Measurements from ENCODE around the genes PLCB4, ANKEF1 and JAG1.

DNA sequence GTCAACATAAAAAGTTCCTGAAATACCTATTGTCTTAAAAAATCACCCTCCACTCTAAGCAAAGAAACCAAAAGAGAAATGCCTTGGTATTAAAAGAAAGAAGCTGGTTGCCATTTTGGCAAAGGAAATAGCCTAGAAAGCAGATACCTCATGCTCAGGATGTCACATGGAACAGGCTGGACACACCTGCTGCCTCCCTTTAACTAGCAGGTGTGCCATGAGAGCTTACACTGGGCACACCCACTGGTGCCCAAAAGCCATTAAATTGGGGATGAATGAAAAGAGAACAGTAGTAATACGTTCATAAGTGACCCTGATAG, 1.5 kb downstream of the SLC23A2 start:
- RRBS: no CpG with 5 or more reads among the region's 1 CpG

- RRBS: no CpG with 5 or more reads among the region's 5 CpGs
Measured at GRCh38 chr20:5552736-5553459, 57.9 kb downstream of the GPCPD1 start.

DNA sequence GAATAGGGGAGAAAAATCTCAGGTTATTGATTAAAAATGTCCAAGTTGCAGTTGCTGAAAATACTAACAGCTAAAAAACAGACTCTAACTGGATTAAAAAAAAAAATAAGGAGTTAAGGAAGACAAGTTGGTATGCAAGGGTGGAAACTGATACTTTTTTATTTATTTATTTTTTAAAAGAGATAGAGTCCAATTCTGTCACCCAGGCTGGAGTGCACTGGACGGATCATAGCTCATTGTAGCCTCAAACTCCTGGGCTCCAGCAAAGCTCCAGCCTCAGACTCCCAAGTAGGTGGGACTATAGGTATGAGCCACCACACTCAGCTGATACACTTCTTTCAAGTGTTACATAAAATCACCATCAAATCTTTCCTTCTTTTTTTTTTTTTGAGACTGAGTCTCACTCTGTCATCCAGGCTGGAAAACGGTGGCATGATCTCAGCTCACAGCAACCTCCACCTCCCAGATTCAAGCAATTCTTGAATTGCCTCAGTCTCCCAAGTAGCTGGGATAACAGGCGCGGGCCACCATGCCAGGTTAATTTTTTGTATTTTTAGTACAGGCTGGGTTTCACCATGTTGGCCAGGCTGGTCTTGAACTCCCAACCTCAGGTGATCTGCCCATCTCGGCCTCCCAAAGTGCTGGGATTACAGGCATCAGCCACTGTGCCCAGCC, 38.0 kb downstream of the GPCPD1 start:
- RRBS: no CpG with 5 or more reads among the region's 5 CpGs

- RRBS: no CpG with 5 or more reads among the region's 7 CpGs
Measured at GRCh38 chr20:5651401-5651916, 40.7 kb upstream of the GPCPD1 start.

- RRBS: no CpG with 5 or more reads among the region's 2 CpGs
Measured at GRCh38 chr20:5862760-5862953, 48.7 kb upstream of the CHGB start.

DNA sequence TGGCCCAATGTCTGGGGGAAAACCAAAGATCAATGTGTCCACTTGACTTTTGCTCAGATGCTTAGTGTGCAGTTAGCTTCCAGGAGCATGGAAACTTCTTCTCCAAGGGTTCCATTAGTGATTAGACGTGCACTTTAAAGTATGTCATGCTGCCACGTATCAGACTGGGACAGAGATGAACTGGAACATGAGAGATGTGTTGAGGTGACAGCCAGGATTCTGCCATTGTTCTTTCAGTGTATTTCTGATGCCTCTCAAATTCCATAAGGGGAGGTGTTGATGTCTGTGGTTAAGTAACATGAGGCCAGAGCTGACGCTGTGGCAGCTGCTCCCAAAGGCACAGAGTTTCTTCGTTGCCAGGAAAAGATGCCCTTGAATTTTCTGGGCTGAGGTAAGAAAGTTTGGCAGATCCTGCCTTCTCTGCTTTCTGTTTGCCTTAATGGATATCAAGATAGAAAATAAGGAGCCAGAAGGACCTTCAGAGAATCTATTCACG, 24.5 kb upstream of the CHGB start:
- RRBS: no CpG with 5 or more reads among the region's 5 CpGs

DNA sequence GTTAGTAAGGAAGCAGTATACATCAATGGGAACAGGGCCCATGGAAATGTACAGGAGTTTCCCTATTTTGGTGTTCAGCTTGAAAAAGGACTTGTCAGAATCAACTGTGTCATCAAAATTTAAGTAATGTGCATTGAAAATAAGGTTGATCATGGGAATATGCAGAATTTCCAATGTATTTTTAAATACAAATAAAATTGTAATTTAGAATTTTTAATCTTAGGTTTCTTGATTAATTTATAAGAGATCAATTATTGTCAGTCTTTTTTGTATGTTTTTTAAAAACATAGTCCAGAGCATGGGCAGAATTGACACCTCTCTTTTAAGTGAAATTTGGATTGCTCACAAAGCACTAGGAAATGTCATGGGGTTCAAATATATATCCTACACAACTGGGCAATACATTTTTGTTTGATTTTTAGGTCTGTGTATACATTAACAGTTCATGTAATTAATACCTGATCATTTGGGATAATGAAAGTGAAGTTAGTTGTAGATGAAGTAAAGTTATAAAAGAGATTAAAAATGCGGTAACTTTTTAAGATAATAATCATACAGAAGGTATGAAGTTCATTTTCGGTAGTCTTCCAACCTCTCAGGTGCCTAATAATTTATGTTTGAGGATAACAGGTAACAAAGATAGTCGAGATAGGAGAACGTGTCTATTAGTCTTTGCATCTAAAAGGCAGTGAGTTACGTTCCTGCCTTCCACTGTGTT, 16.5 kb downstream of the LRRN4 start:
- RRBS: no CpG with 5 or more reads among the region's 5 CpGs

DNA sequence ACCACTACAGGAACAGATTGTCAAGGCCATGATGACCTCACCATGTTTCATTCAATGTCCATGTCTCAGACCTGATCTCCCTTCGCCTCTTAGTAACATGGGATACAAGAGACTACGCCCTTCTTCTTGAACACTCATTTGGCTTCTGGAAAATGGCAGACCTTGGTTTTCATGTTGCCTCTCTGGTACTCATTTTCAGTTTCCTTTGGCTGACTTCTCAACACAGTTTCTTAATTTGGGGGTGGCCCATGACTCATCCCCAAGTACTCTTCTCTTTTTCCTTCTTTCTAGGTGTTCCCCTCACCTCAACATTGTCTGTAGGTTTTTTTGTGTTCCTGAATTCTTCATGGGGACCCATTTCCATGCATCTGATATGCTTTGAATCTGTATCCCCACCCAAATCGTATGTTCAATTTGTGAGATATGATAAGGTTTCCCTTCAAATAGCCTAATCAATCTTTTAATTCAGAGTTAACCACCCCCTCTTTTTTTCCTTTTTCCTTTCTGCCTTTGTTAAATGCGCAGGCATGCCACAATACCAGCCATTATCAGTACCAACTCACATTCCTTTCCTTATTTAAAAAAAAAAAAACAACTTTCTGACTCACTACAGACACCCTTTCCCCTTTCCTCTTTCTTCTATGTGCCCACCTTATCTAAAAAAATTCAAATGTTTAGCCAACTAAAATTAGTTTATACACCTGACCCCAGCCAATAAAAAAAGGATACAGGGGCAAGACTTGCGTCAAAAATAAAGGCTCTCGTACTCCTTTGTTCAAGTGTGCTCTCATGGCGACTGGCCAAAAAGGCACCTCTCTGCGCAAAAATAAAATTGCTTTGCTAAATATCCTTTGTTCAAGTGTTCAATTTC, 22.4 kb downstream of the TMX4 start:
- RRBS: no CpG with 5 or more reads among the region's 8 CpGs

- RRBS: no CpG with 5 or more reads among the region's 2 CpGs
Measured at GRCh38 chr20:8001260-8001768, 18.2 kb downstream of the TMX4 start.

DNA sequence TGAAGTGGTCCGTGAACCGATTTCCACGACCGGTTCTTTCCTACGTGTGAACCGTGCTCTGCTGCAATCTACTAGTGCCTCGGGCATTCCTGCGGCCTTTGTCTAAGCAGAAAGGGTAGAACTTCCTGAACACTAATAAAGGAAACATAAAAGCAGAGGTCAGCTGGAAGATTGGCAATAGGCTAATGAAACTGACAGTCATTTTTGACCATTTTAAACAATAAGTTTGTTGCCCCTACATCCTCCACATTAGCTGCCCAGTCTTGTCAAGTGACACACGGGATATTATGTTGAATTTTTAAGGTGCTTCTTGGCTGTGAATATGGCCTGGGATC, 410.1 kb downstream of the PLCB1 start:
- RRBS: no CpG with 5 or more reads among the region's 9 CpGs

- RRBS: no CpG with 5 or more reads among the region's 1 CpG
Measured at GRCh38 chr20:8557931-8558602, 426.0 kb downstream of the PLCB1 start.

DNA sequence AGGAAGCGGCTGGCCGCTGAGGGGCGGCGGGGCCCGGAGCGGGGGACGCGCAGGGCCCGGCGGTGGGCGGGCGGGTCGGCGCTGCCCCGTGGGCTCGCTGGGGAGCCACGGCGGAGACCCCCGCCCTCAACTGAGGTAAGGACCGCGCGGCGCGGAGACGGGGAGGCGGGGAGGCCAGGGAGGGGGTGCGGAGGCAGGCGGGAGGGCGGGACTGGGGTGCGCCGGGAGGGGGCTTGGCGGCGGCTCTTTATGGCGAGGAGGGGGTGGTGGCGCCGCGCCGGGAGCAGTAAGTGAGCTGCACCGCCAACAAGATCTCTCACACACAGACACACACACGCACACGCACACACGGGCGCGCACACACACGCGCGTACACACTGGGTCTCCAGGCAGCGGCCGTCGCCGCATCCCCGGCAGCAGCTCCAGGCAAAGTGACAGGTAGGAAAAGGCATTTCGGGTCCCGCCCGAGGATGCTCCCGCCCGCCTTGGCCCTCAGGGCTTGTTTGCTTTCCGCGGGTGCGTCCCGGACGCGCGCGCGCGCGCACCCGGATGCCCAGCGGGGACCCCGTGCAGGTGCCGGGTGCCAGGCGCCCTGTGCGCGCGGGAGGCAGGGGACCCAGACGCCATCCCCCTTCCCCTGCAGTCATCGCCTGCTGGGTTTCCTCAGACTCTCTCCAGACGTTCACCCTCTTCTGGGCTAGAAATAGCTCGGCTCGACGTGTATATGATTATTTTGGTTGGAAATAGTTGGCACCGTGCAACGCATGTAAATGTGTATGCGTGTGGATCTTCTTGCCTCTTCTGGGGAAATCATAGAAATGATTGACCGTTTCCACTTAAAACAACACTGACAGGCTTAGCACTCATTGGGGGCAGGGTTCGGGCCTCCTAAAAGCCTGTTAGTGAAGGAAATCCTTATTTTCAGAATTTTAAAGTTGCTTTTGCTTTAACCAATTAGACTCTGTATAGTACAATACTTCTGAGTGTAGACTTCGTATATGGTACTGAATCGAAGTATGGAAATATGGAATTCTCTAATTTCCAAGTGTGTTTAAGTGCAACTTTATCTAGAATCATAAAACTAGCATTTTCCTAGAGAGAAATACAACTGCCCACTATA, at the start of gene PLCB4:
TSS of gene PLCB4 (plus strand) at position 319 of the 1,120 bp plus-strand sequence.
- RRBS: 65% methylated on average over 17 of the region's 89 CpGs

GRCh38 chr20:9166182-9166779, 97.4 kb downstream of the PLCB4 start:
- RRBS: no CpG with 5 or more reads among the region's 11 CpGs

GRCh38 chr20:9329877-9330276, 184.5 kb upstream of the LAMP5 start:
- RRBS: no CpG with 5 or more reads among the region's 2 CpGs

DNA sequence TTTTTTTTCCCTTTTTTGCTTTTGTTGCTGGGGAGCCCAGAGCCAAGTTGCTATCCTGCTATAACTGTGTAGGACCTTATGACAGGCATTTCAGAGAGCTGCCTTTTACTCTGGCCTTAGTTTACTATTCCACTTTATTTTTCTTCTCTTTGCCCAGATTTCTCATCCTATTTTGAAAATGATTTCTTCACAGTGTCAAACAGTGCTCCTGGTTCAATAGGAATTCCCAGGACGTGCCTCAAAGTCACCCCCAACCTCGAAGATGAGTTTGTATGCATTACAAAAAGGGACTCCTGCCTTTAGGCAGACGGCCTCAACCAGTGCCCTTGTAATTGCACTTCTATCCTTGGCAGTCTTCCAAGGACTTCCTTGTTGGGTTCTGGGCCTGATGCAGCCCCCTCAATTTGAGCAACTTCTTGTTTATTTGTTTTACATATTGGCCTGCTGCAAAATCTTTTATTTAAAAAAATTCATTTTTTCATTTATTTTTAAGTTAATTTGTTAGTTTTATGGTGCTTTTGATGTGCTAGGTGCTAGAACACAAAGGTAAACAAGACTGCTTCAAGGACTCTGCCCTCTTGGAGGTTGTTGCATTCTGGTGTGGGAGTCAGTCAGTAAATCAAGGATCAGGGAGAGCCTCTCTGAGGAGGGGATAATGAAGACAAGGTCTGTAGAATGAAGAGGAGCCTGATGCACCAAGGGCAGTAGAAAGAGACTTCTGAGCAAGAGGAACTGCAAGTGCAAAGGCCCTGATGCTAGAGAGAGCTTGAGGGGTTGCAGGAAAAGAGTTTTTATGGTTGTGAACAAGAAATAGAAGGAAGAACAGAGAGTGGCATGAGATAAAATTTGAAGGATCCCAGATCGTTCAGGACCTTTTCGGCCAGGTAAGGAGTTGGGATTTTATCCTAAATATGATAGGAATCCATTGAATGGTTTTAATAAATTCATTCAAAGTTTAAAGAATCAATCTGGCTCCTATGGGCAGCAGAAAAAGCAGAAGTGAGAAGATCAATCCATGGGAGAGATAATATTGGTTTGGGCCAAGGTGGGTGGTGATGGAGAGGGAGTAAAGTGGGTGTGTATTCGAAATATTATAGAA, 181.4 kb upstream of the LAMP5 start:
- RRBS: no CpG with 5 or more reads among the region's 6 CpGs

GRCh38 chr20:9515114-9515574, 754 bp downstream of the LAMP5 start:
- RRBS: no CpG with 5 or more reads among the region's 14 CpGs

DNA sequence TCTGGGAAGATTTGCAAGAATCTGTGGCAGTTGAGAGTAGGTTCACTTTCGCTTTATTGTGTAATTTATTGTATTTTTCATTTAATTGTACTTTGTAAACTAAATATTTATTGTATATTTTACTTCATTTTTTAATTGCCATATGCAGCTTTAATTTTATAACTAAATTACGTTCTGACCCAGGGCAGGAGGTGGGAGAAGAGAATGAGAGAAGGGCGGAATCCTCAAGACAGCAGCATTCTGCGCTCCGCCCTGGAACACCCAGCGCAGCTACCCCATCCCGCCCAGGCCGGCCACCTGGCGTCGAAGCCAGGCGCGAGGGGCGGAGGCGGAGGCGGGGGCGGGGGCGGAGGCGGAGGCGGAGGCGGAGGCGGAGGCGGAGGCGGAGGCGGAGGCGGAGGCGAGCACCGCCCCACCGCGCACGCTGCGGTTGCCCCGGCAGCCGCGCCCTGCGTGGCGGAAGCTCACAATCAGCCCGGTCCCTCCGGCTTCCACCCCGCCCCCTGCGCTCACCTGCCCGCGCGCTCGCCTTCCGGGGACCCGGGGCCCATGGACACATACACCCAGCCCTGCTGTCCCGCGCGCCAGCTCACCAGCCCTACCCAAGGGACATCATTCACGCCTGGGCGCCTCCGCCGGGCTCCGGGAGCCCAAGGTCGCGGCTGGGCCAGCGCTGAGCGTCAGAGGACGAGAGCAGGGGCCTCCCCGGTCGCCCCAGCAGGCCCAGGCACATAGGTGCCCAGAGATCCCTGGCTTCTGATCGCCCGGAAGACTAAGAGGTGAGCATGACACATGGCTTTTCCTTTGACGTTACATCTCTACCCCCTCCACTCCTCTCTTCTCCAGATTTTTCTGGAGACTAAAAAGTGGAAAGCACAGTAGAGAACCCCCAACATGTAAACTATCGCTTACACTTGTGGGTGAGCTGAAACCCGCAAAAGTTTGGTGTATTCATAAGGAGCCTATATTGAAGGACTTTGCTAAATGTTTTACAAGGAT, at the start of gene ANKEF1:
TSS of gene ANKEF1 (plus strand) at position 433 of the 999 bp plus-strand sequence.
- RRBS: 27% methylated on average over 29 of the region's 66 CpGs

GRCh38 chr20:10474732-10475397, 39.8 kb downstream of the SLX4IP start:
- RRBS: no CpG with 5 or more reads among the region's 10 CpGs

GRCh38 chr20:10673270-10674083, at the start of gene JAG1:
Gene JAG1 (minus strand): TSS chr20:10673999.
- RRBS: 2% methylated on average over 37 of the region's 83 CpGs